Mammary epithelial cell (primary cell): Measurements from ENCODE around the gene C1orf74.

DNA sequence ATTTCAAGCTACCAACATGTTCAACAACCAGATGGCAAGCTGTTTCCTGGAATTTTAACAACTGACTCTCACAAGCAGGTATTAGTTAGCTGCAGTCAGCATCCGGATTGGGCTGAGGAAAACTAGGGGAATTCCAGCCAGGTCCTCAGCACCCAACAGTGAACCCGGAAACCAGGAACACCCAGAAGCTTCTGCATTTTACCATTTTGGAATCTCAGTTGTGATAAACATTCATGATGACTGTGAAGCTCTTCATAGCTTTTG is 162.2 kb upstream of the CAMK1G start:
- CAGE, long polyA plus RNA, result no peak
- RRBS, result 7% methylated on average over 2 of the region's 2 CpGs

DNA sequence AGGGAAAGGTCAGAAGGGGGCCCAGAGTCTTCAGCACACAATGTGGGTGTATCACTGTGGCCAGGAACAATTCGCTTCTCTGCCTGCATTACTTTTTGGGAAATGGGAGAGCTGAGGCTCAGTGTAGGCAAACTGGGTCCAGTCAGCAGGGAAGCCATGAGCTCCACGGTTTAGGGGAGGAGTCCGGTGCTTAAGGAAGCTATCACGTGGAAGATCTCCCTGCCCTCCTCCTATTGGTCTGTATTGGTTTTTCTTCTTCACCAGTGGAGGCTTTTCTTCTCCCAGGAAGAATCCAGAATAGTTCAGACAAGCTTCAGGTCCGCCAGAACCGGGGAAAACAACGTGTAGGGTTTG is 156.3 kb upstream of the CAMK1G start:
- CAGE, long polyA plus RNA, result no peak
- RRBS, result no CpG with 5 or more reads among the region's 7 CpGs

GRCh38 chr1:209614809-209615606 is 31.5 kb downstream of the CAMK1G start:
- CAGE, long polyA plus RNA, result no peak
- RRBS, result no CpG with 5 or more reads among the region's 11 CpGs

- CAGE, long polyA plus RNA, result no peak
- RRBS, result no CpG with 5 or more reads among the region's 6 CpGs
Observed at GRCh38 chr1:209617720-209618150, 34.2 kb downstream of the CAMK1G start.

- CAGE, long polyA plus RNA, result no peak
- RRBS, result no CpG with 5 or more reads among the region's 10 CpGs
Observed at GRCh38 chr1:209655581-209656378, 3.6 kb upstream of the LAMB3 start.

DNA sequence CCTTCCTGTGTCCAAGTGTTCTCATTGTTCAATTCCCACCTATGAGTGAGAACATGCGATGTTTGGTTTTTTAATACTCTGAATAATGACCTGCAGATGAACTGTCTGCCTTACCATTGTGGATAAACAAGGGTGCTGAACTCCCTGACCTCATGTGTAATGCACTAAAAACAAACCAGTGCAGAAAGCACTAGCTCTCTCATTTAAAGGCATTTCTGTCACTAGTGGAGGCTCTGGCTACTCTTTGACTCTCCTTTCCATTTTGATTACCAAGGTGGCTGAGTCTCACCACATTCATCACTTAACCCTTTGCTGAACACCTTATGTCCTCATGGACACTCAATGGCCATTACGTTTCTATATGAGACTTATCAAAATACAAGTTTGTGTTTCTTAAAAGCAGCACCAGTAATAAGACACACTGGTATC is 23.1 kb upstream of the TRAF3IP3 start:
- CAGE, long polyA plus RNA, result no peak
- RRBS, result no CpG with 5 or more reads among the region's 2 CpGs

DNA sequence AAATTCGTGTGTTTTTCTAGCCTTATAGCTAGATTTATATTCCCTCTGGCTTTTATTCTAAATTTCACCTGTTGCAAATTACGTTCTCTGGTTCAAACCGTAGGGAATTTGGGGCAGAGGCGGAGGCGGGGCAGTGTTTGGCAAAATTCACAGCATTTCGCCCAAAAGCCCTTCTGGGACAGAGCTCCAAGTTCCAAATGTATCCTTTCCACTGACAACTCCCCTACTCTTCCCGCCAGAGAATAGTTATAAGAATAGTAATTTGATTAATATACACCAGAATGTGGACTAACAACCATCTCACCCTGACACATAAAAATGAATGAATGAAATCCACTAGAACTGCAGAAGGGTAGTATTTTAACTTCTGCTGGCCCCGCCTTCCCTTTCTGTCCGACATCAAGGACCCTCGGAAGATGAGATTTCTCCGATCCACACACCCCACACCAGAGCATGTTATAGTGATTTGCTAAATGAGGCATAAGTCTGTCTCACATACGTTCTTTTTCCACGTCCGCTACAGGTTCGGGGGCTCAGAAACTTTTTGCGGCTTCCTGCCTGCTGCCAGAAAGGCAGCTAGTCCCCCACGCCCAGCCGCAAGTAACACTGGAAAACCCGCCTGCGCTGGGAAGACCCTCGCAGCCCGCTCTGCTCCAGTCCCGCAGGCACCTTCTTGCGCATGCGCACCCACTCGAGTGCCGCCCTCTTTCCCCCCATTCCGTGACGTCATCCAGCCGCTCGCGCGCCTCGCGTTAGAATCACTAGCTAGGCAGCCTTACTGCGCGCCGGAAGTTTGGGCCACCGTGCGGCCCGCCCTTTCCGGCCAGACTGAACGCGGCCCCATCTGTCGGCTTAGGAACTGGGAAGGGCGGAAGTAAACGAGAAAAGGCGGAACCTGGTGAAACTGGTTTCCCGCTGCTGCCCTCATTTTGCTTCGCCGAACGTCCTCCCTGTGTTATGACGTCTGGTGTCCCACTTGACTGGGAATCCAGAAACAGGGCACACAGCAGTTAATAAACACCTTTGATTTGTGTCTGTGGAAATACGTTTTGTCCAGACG is at the start of gene C1orf74:
C1orf74 (minus strand) TSS at position 681 of the 1,060 bp plus-strand sequence.
- CAGE, long polyA plus RNA, result no peak
- RRBS, result no CpG with 5 or more reads among the region's 55 CpGs

GRCh38 chr1:209830665-209831270 is 3.0 kb downstream of the UTP25 start:
- CAGE, long polyA plus RNA, result no peak
- RRBS, result no CpG with 5 or more reads among the region's 4 CpGs

DNA sequence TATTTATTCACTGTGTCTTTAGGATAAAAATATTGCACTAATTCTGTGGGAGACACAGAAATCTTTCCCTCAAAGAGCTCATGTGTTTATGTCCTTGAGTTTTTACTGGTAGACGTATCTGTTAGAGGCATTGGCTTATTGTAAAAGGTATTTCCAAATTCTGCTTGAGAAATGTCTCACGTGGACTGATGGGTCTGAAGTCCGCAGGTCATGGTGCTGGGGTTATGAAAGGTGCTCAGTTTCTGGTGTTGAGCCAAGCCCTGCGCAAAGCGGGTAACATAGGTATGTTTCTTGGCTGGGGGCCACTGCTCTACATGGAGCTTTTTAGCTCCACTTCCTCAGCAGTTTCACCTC is 10.7 kb downstream of the UTP25 start:
- CAGE, long polyA plus RNA, result no peak
- RRBS, result no CpG with 5 or more reads among the region's 5 CpGs

DNA sequence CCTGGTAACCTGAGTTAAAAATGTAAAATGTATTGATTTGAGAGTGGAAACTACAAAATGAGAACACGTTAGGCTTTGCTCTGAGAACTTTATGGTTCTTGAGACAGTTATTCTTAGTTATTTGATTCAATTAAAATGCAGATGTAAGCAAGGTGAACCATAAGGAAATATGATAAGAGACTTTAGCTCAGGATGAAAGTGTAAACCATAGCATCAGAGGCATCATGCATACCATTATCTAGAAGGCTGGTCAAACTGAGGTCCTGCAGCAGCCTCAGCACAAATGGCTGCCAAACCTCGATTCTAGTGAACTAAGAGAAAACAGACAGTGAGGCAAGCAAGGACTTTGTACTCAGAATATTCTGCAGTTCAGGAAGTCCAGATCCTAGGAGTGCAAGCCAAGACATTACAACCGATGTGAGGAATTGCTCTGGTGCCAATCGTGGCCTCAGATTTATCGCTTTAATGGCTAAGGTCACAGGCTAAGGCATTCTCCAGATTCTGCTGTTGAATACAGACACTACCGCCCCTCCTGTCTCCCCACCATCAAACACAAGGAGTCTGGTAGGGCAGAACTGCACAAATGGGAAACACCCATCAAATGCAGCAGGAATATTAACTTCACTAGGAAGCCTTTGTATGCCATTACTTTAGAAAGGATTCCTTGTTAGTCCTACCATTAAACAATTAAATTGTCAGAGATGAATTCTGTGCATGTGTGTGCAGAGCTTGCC is 9.4 kb upstream of the SERTAD4 start:
- CAGE, long polyA plus RNA, result no peak
- RRBS, result no CpG with 5 or more reads among the region's 6 CpGs

- CAGE, long polyA plus RNA, result no peak
- RRBS, result 2% methylated on average over 6 of the region's 47 CpGs
Observed at GRCh38 chr1:210233359-210234011, 889 bp downstream of the SERTAD4 start.

GRCh38 chr1:210311958-210312377 is 16.7 kb upstream of the HHAT start:
- CAGE, long polyA plus RNA, result no peak
- RRBS, result no CpG with 5 or more reads among the region's 13 CpGs

DNA sequence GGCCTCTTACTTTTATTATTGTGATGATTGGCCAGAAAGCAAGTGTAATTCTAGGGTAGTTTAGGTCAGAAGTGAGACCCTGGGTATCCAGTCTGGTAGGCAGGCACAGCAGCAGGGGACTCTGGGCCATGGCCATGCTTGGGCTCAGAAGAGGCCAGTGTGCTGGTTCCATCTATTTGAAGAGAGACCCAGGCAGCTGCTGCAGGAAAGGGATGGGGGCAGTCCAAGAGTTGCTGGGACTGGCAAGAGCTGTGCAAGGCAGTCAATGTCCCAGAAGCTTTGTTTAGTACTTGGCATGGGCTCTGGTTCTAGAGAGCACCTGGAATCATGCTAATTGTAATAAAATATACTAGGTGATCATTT is 79.8 kb downstream of the HHAT start:
- CAGE, long polyA plus RNA, result no peak

DNA sequence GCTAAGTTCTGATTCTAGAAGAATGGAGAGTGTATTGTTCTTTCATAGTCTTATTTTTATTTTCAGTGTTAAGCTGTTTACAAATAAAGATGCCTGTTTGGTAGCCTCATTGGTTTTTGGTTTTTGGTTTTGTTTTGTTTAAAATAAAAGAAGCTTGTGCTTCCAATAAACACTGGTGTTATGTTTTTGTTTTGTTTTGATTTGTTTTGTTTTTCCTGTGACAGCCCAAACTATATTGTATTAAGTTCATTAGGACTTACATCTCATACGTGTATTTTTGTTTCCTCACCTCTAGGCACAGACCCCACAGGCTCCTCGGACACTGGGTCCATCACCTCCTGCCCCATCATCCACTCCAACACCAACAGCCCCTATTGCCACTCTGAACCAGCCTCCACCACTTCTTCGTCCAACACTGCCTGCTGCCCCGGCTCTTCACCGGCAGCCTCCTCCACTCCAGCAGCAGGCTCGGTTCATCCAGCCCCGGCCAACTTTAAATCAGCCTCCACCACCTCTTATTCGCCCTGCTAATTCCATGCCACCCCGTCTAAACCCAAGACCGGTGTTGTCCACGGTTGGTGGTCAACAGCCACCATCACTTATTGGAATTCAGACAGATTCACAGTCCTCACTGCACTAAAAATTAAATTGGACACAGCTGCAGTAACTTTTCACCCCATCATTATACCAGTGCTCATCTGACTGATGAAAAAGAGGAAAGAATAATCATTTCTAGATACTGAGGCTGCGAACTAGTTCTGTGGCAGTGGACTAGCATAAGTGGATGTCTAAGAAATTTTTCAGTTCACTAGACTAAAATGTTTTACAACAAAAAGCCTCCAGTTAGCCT is 13.3 kb upstream of the TRAF5 start:
- CAGE, long polyA plus RNA, result no peak
- RRBS, result 93% methylated on average over 5 of the region's 12 CpGs

DNA sequence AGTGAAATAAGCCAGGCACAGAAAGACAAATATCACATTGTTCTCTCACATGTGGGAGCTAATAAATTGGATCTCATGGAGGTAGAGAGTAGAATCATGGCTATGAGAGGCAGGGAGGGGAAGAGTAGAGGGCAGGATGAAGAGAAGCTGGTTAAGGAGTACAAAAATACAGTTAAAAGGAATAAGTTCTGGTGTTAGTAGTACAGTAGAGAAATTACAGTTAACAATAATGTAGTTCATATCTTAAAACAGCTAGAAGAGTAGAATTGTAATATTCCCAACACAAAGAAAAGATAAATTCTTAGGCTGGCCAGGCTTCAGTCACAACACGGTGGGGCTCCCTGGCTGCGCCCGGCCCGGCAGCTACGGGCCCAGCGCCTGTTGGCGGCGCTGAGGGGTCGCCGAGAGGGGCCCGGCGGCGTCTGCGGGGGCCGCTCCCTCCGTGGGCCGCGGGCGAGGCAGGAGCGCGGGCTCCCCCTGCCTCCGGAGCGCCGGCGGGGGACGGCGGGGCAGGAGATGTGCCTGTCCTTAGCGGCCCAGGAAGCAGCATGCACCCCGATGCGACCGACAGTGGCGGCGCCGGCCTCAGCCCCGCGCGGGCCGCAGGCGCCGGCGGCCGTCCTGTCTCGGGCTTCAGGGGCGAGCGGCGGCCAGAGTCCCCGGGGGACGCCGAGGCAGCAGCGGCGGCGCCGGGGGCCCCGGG is 75.8 kb downstream of the RD3 start:
- CAGE, long polyA plus RNA, result no peak
- RRBS, result 5% methylated on average over 9 of the region's 54 CpGs

GRCh38 chr1:211416691-211417491 is 75.1 kb downstream of the RD3 start:
- CAGE, long polyA plus RNA, result no peak
- RRBS, result no CpG with 5 or more reads among the region's 38 CpGs

- CAGE, long polyA plus RNA, result no peak
- RRBS, result no CpG with 5 or more reads among the region's 12 CpGs
Observed at GRCh38 chr1:211606806-211607442, 28.0 kb upstream of the SLC30A1 start.

DNA sequence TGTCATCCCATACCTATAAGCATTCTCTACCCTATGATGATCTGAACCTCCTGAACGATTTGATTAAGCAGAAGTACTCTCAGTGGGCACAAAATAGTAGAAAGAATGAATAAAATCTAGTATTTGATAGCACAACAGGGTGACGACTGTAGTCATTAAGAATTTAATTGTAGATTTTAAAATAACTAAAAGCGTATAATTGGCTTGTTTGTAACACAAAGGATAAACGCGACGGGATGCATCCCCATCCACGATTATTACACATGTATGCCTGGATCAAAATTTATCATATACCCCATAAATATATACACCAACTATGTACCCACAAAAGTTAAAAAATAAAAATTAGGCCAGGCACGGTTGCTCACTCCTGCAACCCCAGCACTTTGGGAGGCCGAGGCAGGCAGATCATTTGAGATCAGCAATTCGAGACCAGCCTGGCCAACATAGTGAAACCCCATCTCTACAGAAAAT is 46.0 kb downstream of the NEK2 start:
- CAGE, long polyA plus RNA, result no peak
- RRBS, result no CpG with 5 or more reads among the region's 10 CpGs

DNA sequence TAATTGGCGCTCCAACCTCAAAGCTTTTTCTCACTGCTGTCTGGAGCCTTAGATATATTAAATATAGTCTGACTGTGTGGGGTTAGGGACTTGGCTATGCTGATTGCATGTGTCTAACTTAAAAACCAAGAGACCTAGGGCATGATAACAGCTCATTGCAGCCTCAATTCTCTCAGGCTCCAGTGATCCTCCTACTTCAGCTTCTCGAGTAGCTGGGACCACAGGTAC is 64.8 kb upstream of the NEK2 start:
- CAGE, long polyA plus RNA, result no peak
- RRBS, result no CpG with 5 or more reads among the region's 2 CpGs

- CAGE, long polyA plus RNA, result no peak
- RRBS, result no CpG with 5 or more reads among the region's 1 CpG
Observed at GRCh38 chr1:211746431-211746776, 71.0 kb upstream of the NEK2 start.